ENCODE measurements around a stretch of chr10.

GRCh38 chr10:95268302-95268917, 22.4 kb downstream of the PDLIM1 start:
- PRO-cap, 2 experiments = no peak in any of the 2 experiments

- PRO-cap, 2 experiments = no peak in any of the 2 experiments
Measured at GRCh38 chr10:95273372-95273996, 17.3 kb downstream of the PDLIM1 start.

GRCh38 chr10:95295791-95296016, 4.9 kb upstream of the PDLIM1 start:
- PRO-cap, 2 experiments = no peak in any of the 2 experiments

DNA sequence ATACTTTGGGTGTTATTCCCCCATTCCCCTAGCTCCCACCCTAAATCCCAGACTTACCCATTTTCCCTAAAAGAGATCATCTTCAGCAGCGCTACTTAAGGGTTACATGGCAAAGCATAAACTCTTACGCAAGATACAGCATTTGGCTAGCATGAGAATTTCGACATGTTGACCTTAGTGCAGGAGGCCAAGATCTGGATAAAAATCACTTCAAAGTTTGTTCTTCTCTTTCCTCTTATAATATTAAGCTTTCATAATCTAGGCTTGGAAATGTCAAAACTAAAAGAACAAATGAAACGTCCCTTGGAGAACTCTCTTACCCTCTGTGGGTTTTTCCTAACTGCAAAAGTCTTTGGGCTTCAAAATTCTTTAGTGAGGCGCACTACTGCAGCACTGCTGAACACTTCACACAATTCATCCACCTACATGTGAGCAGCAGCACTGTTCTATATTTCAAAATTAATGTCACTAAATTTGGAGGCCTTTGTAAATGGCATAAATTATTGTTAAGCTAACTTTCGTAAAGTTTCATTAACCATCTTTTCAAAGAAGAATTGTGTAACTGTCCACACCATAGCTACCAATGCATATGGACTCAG, 59.6 kb upstream of the PDLIM1 start:
- PRO-cap, 2 experiments = no peak in any of the 2 experiments

GRCh38 chr10:95391251-95391765, 100.5 kb upstream of the PDLIM1 start:
- PRO-cap, 2 experiments = no peak in any of the 2 experiments

DNA sequence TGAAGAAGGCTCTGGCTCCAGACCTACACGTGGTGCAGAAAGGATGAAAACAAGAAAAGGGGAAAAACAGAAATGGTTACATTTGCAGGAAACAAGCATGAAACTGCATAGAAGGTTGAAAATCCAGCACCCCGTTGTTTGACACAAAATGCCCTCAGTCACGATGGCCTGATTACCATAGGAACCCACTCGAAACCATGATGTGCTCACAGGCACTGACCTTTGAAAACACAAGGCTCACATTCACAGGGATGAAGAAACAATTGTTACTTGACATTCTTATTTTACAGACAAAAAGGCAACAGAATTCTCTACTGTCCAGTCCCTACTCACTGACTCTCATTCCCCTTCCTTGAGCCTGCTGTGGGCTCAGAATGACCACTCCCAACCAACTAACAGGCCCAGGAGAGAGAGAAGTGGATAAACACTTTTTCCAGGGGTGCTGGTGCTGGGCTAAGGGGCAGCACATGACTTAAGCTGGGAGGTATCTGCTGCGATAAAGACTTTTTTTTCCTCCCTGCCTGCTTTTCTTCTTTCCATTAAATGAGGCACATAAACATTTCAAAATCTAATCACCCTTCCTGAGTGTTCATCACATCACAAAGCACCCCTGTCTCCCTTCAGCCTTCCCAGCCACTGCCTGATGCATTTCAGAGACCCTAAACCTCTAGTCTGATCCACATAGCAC, 131.5 kb upstream of the PDLIM1 start:
- PRO-cap, 2 experiments = no peak in any of the 2 experiments

DNA sequence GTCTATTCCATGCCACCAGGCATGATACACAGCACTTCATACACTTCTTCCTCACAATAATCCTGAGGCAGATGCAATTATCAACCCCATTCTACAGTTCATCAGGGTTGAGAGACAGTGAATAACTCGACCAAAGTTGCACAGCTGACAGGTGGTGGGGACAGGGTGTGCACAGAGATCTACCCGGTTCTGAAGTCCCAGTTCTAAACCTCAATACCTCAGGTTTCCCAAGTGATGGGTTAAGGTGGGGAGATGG, 129.7 kb downstream of the SORBS1 start:
- PRO-cap, 2 experiments = peak in 1 of 2 experiments; most common plus-strand start position 183 of the sequence (in 1)

DNA sequence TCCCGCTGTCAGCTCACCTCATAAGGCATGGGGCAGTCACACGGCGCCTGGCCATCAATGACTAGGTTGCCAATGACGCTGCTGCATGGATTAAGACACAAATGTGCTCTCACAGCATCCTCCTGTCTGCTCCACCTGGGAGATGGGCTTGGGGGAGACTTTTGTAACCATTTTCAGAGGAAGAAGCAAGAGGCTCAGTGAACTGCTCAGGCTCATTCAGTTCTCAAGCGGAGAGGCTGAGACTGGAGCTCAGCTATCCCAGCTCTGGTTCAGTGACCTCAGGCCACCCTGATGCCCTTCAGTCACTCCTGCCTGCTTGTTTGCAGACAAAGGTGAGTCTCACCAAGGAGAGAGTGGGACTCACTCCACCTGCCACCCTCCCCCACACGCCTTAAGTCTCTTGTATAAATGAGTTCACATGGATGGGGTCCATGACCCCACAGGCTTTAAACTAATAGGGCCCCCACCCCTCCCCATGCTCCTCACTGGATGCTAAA, 125.3 kb downstream of the SORBS1 start:
- PRO-cap, 2 experiments = no peak in any of the 2 experiments

GRCh38 chr10:95474763-95475379, 86.3 kb downstream of the SORBS1 start:
- PRO-cap, 2 experiments = no peak in any of the 2 experiments

- PRO-cap, 2 experiments = no peak in any of the 2 experiments
Measured at GRCh38 chr10:95499474-95500201, 61.5 kb downstream of the SORBS1 start.

DNA sequence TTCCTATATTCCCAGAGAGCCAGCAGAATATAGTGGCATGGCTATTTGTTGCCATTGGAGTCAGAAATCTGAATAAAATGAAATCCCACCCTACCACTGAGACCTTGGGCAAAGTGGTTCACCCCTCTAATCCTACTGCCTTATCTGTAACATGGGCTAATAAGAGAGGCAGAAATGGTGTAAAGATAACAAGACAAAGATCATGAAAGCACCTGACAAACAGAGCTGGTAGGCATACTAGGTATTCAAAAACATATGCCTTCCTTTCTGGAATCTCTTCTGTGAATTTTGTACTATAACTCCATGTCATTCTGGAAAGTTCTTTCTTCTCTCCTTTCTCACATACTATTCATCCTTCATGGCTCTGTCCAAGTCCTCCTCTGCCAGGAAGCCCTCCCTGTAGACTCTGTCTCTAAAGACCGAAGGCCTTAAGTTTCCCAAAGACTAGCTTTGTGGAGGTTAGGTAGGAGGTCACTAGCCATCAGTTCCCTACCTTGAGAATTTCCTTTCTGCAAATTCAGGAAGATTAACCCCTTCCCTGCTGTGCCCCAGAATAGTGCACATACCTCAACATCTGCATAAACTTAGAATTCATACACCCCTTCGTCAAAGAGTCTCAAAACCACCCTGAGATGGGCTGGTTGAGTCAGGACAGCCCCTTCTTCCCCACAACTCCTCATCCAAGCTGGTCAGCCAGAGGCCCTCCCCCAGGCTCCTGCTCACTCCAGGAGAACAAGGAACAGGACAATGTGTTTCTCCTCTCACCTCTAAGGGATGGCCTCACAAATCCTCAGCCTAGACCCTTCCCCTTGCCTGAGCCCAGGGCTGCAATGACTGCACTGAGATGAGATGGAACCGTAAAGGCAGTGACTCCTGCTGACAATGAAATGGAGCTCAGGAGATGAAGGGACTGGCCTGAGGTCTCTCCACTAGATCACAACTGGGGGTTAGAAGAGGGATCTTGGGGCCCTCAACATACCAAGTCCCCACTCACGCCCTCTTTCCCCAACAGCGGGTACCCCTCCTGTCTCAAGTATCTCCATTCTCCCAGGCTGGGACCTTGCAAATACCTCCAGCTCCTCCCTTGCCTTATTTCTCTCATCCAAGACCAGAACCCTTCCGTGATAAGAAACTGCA, 20.5 kb downstream of the SORBS1 start:
- PRO-cap, 2 experiments = no peak in any of the 2 experiments

DNA sequence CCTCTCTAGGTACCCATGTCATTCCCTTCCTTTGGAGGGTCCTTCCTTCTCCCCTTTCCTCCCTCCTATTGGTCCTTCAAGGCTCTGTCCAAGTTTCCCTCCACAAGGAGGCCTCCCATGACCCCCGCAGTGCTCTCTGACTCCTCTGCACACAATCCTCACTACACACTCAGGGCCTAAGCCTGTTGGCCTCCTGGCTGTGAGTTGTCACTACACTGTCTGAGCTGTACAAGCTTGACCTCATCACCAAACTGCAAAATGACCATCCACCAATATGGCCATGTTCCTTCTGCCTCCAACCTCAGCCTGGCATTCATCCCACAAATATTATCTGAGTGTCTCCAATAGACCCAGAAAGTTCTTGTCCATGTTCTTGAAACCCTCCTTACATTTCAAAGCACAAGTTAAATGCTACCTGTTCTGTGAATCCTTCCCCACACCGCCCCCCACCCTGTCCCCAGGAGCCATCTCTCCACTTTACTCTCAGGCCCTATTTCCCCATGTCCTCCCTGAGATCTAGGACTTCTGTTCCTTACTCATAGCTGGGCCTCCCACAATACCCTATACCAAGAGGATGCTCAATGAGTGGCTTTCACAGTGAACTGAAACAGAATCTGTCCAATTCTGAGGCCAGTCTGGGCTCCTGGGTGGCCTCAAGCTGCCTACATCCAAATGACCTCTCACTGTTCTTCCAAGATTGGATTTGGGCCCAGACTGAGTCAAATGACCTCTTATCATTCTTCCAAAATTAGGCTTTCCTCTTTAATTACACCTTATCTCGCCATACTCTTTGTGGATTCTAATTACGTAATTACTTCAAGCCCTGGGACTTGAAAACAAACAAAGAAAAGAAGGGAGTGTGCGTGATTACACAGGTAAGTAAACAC, 19.2 kb downstream of the SORBS1 start:
- PRO-cap, 2 experiments = no peak in any of the 2 experiments

- PRO-cap, 2 experiments = peak in 1 of 2 experiments; most common plus-strand start chr10:95613715 (in 1)
Measured at GRCh38 chr10:95613300-95613913, 43.1 kb downstream of the ALDH18A1 start.

DNA sequence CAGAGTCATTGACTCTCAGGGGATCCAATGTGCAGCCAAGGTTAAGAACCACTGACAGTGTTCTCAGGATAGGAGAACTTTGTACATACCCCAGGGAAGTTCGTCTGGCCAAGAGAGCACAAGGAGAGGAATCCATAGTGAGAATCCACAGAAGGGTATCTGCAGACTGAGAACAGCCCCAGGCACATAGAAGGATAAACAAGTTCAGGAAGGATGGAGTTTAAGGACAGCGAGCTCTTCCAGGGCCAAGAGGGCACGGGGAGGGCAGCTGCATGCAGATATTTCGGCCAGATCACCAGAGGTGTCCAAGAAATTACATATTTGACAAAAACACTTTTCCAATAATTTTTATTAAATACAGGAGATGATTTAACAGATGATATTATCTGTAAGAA, 16.4 kb downstream of the BLNK start:
- PRO-cap, 2 experiments = no peak in any of the 2 experiments

DNA sequence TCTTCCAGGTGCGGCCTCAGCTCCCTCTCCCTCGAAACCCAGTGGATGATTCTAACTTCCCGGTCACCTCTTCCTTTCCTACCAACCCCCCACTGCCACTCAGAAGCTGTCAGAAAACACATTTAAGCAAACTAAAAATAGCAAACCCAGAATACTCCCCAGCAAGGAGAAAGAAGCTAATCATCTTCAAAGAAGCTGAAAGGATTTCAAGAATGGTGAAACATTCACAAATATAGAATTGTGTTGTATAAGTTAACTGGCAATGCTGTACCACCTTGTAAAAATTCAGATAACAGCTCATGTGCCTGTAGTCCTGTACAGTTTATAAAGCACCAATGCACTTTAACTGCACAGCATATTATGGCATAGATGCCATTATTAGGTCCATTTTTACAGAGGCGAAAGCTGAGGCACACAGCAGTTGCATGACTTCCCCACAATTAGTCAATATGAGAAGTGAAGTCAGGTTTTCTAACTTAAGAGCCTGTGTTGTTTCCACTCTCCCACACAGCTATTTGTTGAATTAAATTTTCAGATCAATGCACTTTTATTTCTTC, 13.7 kb upstream of the DNTT start:
- PRO-cap, 2 experiments = no peak in any of the 2 experiments

GRCh38 chr10:96306347-96307069, 2.3 kb downstream of the DNTT start:
- PRO-cap, 2 experiments = no peak in any of the 2 experiments

DNA sequence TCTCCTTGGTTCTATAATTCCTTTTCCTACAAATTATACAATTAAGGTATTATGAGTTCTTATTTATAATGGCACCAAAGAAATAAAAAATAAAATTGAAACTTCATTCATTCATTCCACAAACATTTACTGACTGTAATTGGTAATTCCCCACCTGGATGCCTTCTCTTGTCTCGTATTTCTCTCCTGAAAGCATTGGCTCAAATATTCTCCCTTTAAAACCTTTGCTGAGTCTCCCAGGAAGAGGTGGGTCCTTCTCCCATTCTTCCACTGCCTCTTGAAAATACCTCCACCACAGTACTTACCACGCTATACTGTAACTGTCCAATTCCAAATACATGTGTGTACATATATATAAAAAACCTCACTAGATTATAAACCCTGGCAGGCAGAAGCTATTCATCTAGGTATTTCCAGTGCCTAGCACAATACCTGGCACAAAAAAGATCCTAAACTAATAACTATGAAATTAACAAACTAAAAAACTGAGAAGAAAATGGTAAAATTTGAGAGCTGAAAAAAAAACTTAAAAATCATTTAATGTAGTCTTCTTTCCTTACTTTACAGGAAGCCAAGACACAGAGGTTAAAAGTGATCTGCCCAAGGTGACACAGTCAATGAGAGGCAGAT, 17.4 kb upstream of the TLL2 start:
- PRO-cap, 2 experiments = no peak in any of the 2 experiments

DNA sequence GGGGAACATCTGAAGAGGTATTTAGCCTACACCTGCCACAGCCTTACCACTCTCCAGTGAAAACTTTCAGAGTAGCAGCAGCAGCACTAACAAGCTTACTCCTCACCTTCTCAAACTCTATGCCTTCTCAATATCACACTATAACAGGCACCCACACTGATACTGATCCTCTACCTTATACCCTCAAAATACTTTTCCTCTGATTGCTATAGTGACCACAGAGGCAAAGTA, 35.2 kb upstream of the TLL2 start:
- PRO-cap, 2 experiments = no peak in any of the 2 experiments

DNA sequence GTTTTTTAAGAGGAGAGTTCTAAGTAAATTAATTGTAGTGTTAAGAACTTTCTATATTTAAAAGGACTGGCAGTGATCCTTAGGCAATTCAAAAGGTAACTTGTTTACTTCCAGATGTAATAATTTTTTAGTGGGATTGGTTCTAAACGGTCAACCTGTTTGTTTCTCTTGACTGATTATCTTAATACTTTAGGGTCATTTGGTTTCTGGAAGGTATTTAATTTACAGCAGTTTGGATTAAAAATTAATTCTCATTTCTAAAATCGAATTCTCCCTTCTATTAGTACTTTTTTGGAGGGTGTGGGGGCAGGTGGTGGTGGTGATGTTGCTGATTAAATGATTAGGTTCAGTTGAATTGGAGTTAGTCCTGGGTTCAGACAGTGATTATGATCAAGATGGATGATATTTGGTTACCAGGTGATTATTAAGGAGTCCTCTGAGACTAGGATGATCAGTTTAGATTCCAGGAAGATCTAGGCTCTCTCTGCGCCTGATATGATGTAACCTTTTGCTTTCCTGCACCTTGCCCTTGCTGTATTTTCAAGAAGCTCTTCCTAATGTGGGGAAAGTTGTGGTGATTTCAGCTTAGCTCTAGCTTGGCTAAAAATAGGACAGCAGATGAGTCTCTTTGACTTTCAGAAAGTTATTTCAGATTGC, 3.5 kb downstream of the LCOR start:
- PRO-cap, 2 experiments = no peak in any of the 2 experiments

GRCh38 chr10:96954971-96955675, 123.0 kb downstream of the LCOR start:
- PRO-cap, 2 experiments = no peak in any of the 2 experiments

All from Colon Carcinoma Metastatic in the Brain (tissue), 2 donors.